ENCODE measurements around the gene TRIM36.

GRCh38 chr5:113151171-113151537 is 174.6 kb downstream of the DCP2 start:
- RAMPAGE, long total RNA = no peak
- RRBS, 2 experiments = no CpG with 5 or more reads among the region's 3 CpGs
CAGE:
- cytosol, long polyA minus RNA = no peak
- cytosol, long polyA plus RNA = no peak
- long polyA plus RNA = no peak
- nucleolus, long total RNA = no peak
- nucleus, long polyA plus RNA = no peak
- nucleus, long total RNA = no peak

DNA sequence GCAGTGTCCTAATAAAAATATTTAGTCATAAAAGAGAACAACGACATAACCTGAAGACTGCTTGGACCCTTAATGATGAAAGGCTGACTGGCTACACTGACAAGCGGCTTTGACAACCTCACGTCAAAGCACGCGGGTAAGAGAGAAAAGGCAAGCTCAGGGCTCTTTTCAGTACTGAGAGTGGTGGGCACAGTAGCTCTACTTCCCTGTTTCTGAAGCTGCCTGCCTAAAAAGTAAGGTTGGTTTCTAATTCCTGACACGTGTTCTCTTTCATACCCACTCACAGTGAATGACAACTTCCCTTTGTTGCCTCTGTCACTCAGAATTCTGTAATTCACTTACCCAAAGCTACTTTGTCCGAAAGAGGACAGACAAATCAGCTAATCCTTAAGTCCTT is 221.3 kb downstream of the TSSK1B start:
- RAMPAGE, long total RNA = no peak
- RRBS, 2 experiments = no CpG with 5 or more reads among the region's 7 CpGs
CAGE:
- cytosol, long polyA minus RNA = no peak
- cytosol, long polyA plus RNA = no peak
- long polyA plus RNA = no peak
- nucleolus, long total RNA = no peak
- nucleus, long polyA plus RNA = no peak
- nucleus, long total RNA = no peak

DNA sequence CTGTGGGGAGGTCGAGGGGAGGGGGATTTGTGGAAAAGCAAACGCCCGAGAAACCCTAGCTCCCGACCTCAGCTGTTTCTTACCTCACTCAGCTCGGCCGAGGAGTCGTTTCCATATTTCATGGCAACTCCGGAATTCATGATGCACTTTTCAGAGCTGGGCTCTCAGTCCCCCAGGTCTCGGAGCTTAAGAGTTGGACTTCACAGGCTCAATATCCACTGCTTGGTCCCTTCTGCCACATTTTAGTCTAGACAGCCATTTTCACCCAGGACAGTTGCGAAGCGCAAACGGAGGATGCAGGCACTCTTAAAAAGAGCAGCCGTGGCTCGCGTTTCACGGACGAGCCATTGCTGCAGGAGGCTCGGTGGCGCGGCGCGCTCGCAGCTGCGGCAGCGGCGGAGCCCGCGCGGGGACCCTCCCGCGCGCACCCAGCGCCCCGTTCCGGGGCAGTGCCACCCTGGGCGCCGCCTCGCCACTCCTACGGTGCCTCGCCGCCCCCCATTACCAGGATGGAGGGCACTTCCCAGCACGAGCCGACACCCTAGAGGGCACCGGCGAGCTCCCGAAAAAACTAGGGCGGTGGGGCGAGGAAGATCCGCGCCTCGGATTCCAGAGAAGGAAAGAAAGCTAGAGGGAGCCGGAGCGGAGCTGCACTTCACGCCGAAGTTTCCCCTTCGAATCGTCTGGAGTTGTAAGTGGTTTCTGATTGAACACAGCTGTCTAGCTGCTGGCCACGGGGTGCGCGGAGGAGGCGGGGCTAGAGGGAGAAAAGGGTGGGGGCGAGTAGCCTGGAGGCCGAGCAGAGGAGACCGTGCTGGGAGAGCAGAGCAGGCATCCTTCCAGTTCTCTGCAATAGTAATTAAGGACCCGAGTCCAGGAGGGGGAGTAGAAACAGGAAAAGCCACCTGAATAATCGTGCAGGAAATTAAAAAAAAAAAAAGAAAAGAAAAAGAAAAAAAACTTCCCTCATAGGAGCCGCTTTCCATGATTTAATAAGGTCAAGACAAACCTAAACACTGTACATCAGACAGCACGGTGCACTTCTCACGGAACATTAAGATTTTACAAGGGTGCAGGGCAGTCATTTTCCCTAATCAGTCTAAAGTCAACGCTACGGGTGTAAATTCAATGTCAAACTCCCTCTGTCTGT is 140.2 kb downstream of the TSSK1B start:
- RAMPAGE, long total RNA = no peak
- RRBS, 2 experiments = 2 to 8% methylated on average over 6 to 12 of the region's 71 CpGs
CAGE:
- cytosol, long polyA minus RNA = no peak
- cytosol, long polyA plus RNA = no peak
- long polyA plus RNA = no peak
- nucleolus, long total RNA = no peak
- nucleus, long polyA plus RNA = no peak
- nucleus, long total RNA = no peak

- RAMPAGE, long total RNA = no peak
- RRBS, 2 experiments = no CpG with 5 or more reads among the region's 4 CpGs
CAGE:
- cytosol, long polyA minus RNA = no peak
- cytosol, long polyA plus RNA = no peak
- long polyA plus RNA = no peak
- nucleolus, long total RNA = no peak
- nucleus, long polyA plus RNA = no peak
- nucleus, long total RNA = no peak
Measured at GRCh38 chr5:113330701-113331221, 104.0 kb downstream of the TSSK1B start.

- RAMPAGE, long total RNA = no peak
- RRBS, 2 experiments = no CpG with 5 or more reads among the region's 5 CpGs
CAGE:
- cytosol, long polyA minus RNA = no peak
- cytosol, long polyA plus RNA = no peak
- long polyA plus RNA = no peak
- nucleolus, long total RNA = no peak
- nucleus, long polyA plus RNA = no peak
- nucleus, long total RNA = no peak
Measured at GRCh38 chr5:113488997-113489196, 644 bp upstream of the MCC start.

GRCh38 chr5:113515721-113516056 is 2.2 kb downstream of the YTHDC2 start:
- RAMPAGE, long total RNA = no peak
- RRBS, 2 experiments = no CpG with 5 or more reads among the region's 2 CpGs
CAGE:
- cytosol, long polyA minus RNA = no peak
- cytosol, long polyA plus RNA = no peak
- long polyA plus RNA = no peak
- nucleolus, long total RNA = no peak
- nucleus, long polyA plus RNA = no peak
- nucleus, long total RNA = no peak

DNA sequence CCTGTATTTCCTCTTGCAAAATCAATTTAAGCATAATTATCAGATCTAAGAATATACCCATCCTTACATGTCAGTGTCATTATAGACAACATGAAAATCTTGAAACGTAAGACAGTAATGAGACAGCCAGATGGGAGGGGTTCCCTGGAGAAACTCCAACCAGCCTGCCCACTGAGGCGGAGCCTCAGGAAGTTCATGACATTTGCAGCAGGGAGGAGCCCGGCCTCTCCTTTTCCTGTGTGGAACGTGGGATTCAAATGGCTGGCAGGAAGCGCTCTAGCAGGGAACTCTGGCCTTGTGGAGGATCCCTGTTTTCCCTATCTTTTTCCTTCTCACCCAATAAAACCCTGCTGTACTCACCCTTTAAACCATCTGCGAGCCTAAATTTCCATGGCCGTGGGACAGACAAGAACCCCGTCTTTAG is 176.6 kb upstream of the KCNN2 start:
- RAMPAGE, long total RNA = no peak
- RRBS, 2 experiments = no CpG with 5 or more reads among the region's 8 CpGs
CAGE:
- cytosol, long polyA minus RNA = no peak
- cytosol, long polyA plus RNA = no peak
- long polyA plus RNA = no peak
- nucleolus, long total RNA = no peak
- nucleus, long polyA plus RNA = no peak
- nucleus, long total RNA = no peak

GRCh38 chr5:115168797-115170177 is at the start of gene TRIM36:
TRIM36 (minus strand) TSS chr5:115169908.
- RAMPAGE, long total RNA = no peak
- RRBS, 2 experiments = 1 to 2% methylated on average over 31 to 34 of the region's 114 CpGs
CAGE:
- cytosol, long polyA minus RNA = no peak
- cytosol, long polyA plus RNA = no peak
- long polyA plus RNA = no peak
- nucleolus, long total RNA = no peak
- nucleus, long polyA plus RNA = no peak
- nucleus, long total RNA = no peak

DNA sequence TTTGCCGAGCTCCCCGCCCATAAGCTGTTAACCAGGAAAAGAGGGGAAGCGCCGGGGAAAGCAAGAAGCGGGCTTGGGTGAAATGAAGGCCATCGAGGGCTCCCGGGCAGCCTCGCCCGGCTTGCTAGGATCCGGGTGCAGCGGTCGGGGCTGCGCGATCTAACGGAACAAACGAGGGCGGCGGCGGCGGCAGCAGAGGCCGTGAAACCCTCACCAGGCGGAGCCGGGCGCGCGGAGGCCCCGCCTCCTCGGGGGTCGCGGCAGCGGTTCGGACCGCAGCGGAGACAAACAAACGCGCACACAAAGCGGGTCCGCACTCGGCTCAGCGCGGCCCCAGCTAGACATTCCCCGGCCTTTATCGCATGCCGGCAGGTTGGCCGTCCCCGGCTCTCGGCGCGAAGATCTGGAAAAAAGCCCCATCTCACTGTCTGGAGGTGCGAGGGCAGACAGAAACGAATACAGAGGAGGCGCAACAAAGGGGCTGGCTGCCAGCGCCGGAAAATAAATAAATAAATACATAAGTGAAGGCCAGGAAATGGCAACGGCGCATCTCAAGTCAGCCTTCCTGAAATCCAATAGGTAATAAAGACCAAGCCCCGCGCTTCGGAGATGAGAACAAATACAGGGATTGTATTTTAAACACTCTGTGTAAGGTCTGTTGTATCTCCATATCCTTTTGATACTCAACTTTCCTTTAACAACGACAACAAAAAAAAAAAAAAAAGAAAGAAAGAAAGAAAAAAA is 10.6 kb upstream of the TRIM36 start:
- RAMPAGE, long total RNA = no peak
- RRBS, 2 experiments = 1 to 2% methylated on average over 11 to 16 of the region's 60 CpGs
CAGE:
- cytosol, long polyA minus RNA = no peak
- cytosol, long polyA plus RNA = no peak
- long polyA plus RNA = no peak
- nucleolus, long total RNA = no peak
- nucleus, long polyA plus RNA = no peak
- nucleus, long total RNA = no peak

DNA sequence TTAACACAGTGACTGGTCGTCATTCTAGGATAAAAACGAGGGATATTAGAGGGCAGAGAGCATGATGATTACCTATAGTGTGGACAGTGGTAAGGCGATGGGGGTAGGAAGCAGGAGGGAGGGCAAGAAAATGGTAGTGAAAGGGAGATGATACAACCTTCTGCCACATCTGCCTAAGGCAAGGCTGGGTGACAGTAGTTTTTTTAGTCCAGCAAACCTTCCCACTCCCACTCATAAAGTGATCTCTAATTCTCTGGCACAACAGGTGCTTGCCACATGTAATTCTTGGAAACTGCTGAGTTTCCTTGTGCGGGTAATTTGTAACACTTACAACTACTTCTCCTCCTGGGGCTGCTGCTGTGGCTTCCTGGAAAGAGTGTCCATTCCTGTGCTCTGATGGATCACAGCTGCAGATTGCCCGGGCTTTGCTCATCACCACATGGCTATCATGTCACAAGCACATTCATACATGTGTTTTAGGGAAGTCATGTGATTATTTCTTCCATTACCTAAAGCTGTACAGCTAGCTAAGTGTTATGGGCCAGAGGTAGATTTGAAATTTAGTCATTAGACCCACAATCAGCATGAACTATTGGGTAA is 117.9 kb upstream of the CCDC112 start:
- RAMPAGE, long total RNA = no peak
- RRBS, 2 experiments = no CpG with 5 or more reads among the region's 5 CpGs
CAGE:
- cytosol, long polyA minus RNA = no peak
- cytosol, long polyA plus RNA = no peak
- long polyA plus RNA = no peak
- nucleolus, long total RNA = no peak
- nucleus, long polyA plus RNA = no peak
- nucleus, long total RNA = no peak

GRCh38 chr5:115542760-115543765 is 1.5 kb downstream of the FEM1C start:
- RAMPAGE, long total RNA = no peak
- RRBS, 2 experiments = no CpG with 5 or more reads among the region's 18 CpGs
CAGE:
- cytosol, long polyA minus RNA = no peak
- cytosol, long polyA plus RNA = no peak
- long polyA plus RNA = no peak
- nucleolus, long total RNA = no peak
- nucleus, long polyA plus RNA = no peak
- nucleus, long total RNA = no peak

DNA sequence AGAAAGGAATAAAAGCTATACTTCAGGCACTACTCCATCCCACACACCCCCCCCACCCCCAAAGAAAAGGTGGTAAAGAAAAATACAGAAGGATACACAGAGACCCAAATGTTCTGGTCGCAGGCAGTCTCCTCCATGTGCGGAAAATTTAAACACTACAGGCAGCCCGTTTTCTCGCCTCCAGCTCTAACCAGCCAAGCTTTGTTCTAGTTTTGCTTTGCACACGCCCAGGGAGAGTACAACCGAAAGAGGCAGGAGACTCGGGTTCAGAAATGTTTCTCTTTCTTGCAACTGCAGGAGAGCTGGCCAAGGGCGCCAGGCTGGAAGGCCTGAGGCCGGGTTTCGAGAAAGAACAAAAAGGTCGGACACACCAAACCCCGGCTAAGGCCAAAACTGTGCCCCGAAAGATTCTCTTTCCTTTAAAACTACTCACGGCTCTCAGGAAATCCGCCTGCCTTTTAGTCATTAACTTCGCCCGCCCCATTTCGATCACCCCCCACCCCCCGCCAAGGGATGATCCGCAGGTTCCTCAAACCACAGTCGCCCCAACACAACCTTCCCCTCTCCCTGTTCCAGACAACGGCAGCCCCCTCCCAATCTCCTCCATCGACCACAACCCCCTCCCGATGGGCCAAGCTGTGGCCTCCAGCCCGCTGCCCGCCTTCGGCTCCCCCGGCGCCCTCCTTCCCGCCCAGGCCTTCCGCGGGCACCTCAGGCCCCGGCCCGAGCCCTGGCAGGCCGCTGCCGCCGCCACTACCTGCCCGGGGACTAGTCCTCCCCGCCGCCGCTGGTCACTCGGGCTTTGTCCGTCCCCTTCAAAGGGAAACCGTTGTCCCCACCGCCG is 587 bp downstream of the FEM1C start:
- RAMPAGE, long total RNA = no peak
- RRBS, 2 experiments = 1% methylated on average over 18 to 19 of the region's 46 CpGs
CAGE:
- cytosol, long polyA minus RNA = no peak
- cytosol, long polyA plus RNA = no peak
- long polyA plus RNA = no peak
- nucleolus, long total RNA = no peak
- nucleus, long polyA plus RNA = no peak
- nucleus, long total RNA = no peak

DNA sequence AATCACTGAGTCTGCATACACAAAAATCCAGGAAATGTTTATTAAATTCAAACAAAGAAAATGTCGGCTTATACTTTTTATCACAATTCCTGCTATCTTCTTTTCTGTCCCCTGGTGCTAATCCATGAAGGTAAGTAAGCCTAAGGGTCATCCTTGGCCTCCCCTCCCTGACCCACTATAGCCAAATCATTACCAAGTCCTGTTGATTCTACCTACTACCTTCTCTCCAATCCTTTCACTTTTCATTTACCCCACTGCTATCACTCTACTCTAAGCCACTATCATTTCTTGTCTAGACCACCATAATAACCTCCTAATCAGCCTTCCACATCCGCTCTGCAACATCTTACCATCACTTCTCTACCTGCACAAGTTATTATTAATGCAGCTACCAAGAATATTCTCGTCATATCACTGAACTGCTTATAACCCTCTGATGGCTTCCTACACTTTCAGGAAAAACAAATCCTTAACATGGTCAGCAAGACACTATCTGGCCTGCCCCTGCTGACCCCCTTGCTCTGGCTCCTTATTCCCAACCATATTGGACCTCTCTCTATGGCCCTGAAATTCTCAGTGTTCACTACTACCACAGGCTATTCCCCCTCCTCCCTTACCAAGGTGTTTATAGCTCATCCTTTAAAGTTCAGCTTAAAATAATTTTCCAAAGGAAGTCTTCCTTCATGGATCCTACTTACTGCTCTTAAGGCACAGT is 1.6 kb downstream of the TMED7 start:
- RAMPAGE, long total RNA = no peak
- RRBS, 2 experiments = no CpG with 5 or more reads among the region's 3 CpGs
CAGE:
- cytosol, long polyA minus RNA = no peak
- cytosol, long polyA plus RNA = no peak
- long polyA plus RNA = no peak
- nucleolus, long total RNA = no peak
- nucleus, long polyA plus RNA = no peak
- nucleus, long total RNA = no peak

DNA sequence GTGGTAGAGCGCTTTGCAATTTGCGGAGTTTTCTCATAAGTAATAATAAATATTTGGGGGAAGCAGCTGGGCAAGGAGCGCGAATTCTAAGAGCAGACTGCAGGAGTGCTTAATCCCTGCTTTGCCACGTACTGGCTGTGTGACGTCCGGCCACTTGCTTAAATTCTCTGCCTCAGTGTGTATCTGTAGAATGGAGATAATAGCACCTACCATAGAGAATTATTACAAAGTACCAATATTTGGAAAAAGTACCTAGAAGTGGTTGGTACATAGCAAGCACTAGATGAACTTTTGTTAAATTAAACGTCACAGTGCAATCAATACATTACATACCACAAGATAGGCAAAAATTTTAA is 601 bp upstream of the TMED7 start:
- RAMPAGE, long total RNA = no peak
- RRBS, 2 experiments = no CpG with 5 or more reads among the region's 8 CpGs
CAGE:
- cytosol, long polyA minus RNA = no peak
- cytosol, long polyA plus RNA = no peak
- long polyA plus RNA = no peak
- nucleolus, long total RNA = no peak
- nucleus, long polyA plus RNA = no peak
- nucleus, long total RNA = no peak

GRCh38 chr5:115634239-115634991 is 8.6 kb upstream of the TMED7 start:
- RAMPAGE, long total RNA = no peak
- RRBS, 2 experiments = no CpG with 5 or more reads among the region's 8 CpGs
CAGE:
- cytosol, long polyA minus RNA = no peak
- cytosol, long polyA plus RNA = no peak
- long polyA plus RNA = no peak
- nucleolus, long total RNA = no peak
- nucleus, long polyA plus RNA = no peak
- nucleus, long total RNA = no peak

DNA sequence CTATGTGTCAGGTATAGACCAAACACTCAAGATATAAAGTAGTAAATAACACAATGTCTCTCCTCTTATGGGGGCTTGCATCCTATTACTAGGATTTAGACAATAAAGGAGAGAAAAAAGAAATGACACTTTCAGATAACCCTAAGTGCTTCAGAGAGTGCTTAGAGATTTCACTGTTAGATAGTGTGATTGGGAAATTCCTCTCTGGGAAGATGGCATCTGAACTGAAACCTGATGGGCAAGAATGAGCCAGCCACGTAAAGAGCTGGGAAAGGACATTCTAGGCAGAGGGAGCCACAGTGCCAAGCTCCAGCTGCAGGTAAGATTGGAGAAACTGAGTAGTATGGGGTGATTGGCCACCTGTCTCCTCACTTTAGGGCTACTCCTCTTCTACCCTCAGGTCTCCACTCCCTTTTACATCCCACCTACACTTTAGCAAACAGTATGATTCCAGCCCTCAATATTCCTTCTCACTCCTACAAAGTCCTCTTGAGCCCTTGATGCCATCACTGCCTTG is 14.5 kb downstream of the CDO1 start:
- RAMPAGE, long total RNA = no peak
- RRBS, 2 experiments = no CpG with 5 or more reads among the region's 1 CpG
CAGE:
- cytosol, long polyA minus RNA = no peak
- cytosol, long polyA plus RNA = no peak
- long polyA plus RNA = no peak
- nucleolus, long total RNA = no peak
- nucleus, long polyA plus RNA = no peak
- nucleus, long total RNA = no peak

DNA sequence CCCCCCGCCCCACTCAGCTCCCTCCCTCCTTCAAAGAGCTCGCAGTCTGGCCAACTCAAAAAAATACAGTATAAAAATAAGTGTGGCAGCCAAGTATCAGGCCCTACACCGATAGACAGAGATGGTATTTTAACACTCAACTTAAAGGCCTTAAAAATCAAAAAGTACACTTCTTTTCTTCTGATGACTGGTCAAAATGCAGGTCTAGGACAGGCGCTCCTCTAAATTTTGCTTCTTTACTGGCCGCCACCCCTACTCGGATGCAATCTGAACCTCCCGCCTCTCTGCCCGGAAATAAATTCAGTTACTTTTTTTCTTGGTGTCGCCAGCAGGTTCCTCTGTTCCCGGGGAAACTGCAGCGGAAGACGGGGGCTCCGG is 294 bp downstream of the ATG12 start:
- RAMPAGE, long total RNA = no peak
- RRBS, 2 experiments = 0% methylated on average over 2 to 3 of the region's 13 CpGs
CAGE:
- cytosol, long polyA minus RNA = no peak
- cytosol, long polyA plus RNA = no peak
- long polyA plus RNA = no peak
- nucleolus, long total RNA = no peak
- nucleus, long polyA plus RNA = no peak
- nucleus, long total RNA = no peak

- RAMPAGE, long total RNA = no peak
- RRBS, 2 experiments = no CpG with 5 or more reads among the region's 1 CpG
CAGE:
- cytosol, long polyA minus RNA = no peak
- cytosol, long polyA plus RNA = no peak
- long polyA plus RNA = no peak
- nucleolus, long total RNA = no peak
- nucleus, long polyA plus RNA = no peak
- nucleus, long total RNA = no peak
Measured at GRCh38 chr5:116305889-116306273, 221.1 kb downstream of the COMMD10 start.

DNA sequence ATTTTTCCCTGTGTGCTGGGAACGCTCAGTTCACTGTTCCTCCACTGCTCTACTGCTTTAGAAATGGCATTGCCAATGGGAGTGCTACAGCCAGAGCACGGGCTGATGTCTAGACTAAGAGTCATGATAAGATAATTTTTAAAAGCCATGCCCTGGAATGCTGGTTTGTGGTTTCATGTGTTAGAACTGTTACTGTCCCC is 119.6 kb downstream of the SEMA6A start:
- RAMPAGE, long total RNA = no peak
- RRBS, 2 experiments = no CpG with 5 or more reads among the region's 2 CpGs
CAGE:
- cytosol, long polyA minus RNA = no peak
- cytosol, long polyA plus RNA = no peak
- long polyA plus RNA = no peak
- nucleolus, long total RNA = no peak
- nucleus, long polyA plus RNA = no peak
- nucleus, long total RNA = no peak

GRCh38 chr5:116535151-116535585 is 39.5 kb downstream of the SEMA6A start:
- RAMPAGE, long total RNA = no peak
- RRBS, 2 experiments = no CpG with 5 or more reads among the region's 1 CpG
CAGE:
- cytosol, long polyA minus RNA = no peak
- cytosol, long polyA plus RNA = no peak
- long polyA plus RNA = no peak
- nucleolus, long total RNA = no peak
- nucleus, long polyA plus RNA = no peak
- nucleus, long total RNA = no peak

Measured in GM12878 (cell line).